Bile duct (tissue), 1 donor: Measurements from ENCODE around the gene YJU2B.

DNA sequence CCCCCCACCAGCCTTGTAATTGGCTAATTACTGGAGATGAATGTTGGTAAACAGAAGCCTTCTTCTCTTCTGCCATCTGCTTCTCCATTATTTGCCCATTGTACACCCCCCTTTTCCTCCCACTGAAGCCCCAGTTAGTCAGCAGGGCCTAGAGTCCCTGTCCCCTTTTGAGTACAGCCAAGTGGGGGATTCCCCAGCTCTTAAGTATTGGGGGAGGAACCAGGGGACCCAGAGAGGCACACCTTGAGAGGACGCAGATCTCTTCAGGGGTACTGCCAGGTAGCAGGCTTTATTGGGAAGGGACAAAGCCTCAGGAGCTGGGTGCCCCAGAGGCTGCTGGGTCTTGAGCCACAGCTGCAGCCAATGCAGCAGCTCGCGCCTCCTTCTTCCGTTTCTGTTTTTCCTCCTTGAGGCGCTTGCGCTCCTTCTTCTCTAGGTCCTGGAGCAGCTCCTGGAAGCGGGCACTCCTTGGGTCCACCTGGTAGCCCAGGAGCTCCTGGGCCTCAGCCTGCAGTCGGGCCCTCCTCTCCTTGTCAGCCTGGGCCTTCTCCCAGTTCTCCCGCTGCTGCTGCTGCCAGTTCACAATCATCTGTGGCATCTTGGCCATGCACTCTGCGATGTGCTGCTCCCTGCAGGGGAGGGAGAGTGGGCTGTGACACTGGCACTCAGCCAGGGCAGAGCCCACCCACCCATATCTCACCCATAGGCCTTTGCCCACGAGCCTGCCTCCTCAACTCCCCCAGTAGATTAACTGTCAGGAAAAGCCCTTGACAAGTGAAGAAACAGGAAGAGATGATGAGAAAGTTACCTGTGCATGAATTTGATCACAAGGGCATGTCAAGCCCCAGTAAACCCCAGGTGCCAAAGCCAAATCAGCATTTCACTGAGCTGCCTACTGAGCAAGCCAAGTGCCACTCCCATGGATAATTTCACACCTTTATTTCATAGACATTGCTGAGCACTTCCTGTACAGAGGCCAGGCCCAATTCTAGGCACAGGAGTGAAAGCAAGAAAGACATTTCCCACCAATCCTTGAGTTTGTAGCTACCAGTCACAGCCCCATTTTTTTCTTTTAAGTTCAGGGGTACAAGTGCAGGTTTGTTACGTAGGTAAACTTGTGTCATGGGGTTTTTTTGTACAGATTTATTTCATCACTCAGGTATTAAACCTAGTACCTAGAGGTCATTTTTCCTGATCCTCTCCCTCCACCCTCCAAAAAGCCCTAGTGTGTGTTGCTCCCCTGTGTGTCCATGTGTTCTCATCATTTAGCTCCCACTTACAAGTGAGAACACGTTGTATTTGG lies 2.7 kb downstream of the GADD45GIP1 start:
- PRO-cap = no peak

GRCh38 chr19:12975035-12975337 lies 5.6 kb downstream of the DAND5 start:
- PRO-cap = no peak

DNA sequence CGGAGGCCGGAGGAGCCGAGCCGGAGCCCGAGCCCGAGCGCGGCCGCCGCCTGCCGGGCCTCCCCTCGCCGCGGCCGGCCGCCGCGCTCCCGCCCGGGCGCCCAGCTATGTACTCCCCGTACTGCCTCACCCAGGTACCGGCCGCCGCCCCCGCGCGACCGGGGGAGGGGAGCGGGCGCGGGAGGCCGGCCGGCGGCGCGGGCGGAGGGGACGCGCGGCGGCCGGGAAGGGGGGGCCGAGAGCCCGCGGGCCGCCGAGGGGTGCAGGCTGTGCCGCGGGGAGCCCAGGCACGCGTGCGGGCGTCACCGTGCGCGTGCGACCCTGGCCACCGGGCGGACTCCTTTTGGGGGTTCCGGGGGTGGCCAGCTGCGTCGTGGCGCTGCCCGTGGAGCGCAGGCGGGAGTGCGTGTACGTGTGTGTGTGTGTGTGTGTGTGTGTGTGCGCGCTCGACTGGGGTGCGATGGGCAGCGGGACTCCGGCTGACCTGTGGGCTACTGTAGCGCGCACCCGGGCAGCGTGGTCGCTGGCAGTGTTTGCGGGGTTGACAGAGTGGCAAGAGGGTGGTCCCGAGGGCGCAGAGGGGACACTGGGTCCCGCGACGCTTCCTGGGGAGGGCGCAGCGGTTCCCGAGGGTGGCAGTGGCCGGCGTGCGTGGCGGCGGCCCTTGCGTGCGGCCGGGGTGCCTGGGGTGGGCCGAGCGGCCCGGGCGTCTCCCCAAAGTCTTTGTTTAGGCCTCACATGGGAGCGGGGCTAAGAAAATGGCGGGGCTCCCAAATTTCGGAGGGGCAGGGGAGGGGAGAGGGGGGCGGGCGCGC lies 663 bp downstream of the NFIX start:
- PRO-cap = bidirectional peak, plus-strand start at position 238 of the sequence, minus-strand start at position 109 of the sequence; bidirectional peak, plus-strand start at position 415 of the sequence, minus-strand start at position 345 of the sequence

GRCh38 chr19:13009418-13009729 lies 14.1 kb downstream of the NFIX start:
- PRO-cap = no peak

DNA sequence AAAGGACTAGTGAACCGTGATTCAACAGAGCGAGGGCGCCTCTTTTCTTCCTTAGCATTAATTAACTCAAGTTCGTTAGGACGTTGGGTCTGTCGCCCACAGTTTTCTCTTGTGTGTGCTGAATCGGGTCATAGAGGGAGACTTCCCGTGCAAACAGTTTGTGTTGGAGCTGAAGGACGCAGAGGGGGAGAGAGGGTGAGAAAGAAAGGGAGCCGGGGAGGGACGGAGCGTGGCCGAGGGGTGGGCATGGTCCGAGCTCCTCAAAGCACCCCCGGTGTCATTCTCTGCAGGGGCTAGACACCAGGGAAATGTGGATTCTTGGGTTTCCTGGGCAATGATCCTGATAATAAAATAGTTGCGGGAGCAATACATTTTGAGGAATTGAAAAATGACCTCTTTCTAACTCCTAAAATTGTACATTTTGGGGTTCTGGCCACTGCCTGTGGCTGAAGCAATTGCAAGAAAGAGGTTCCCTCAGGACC lies 21.7 kb downstream of the NFIX start:
- PRO-cap = no peak

GRCh38 chr19:13053709-13054395 lies 48.8 kb downstream of the LYL1 start:
- PRO-cap = bidirectional peak, plus-strand start at chr19:13054099, minus-strand start at chr19:13053853

GRCh38 chr19:13070442-13071260 lies 32.0 kb downstream of the LYL1 start:
- PRO-cap = no peak

- PRO-cap = no peak
These were observed 7.9 kb downstream of the LYL1 start for GRCh38 chr19:13094679-13095295.

- PRO-cap = bidirectional peak, plus-strand start at chr19:13103309, minus-strand start at chr19:13103166
These were observed 462 bp upstream of the LYL1 start for GRCh38 chr19:13103240-13103399.

GRCh38 chr19:13118661-13119362 lies 748 bp downstream of the NACC1 start:
- PRO-cap = no peak

DNA sequence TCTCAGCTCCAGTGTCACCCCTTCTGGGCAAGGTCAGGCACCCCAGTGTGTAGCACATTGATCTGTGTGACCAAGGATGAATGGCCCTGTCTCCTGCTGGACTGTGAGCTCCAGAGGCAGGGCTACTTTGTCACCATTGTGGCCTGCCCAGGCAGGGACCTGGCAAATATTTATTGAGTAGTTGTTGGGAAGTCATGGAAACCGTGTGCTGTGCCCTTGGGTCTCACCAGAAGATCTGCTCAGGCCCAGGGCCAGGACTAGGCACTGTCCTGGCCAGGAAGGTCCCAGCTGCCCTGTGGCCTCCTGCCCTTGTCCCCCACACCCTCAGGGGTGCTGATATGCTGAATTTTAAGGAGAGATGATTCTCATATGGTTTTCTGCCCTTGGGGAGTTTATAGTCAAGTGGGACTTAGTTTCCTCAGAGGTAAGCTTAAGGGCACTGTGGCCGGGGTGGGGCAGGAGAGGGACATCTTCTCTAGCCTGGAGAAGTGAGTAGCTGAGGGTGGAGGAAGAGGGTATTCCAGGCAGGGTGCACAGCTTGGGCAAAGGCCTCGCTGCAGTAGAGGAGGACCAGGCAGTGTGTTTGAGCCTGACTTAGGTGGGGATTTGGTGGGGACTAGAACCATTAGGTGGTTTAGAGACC lies 10.7 kb downstream of the NACC1 start:
- PRO-cap = no peak

DNA sequence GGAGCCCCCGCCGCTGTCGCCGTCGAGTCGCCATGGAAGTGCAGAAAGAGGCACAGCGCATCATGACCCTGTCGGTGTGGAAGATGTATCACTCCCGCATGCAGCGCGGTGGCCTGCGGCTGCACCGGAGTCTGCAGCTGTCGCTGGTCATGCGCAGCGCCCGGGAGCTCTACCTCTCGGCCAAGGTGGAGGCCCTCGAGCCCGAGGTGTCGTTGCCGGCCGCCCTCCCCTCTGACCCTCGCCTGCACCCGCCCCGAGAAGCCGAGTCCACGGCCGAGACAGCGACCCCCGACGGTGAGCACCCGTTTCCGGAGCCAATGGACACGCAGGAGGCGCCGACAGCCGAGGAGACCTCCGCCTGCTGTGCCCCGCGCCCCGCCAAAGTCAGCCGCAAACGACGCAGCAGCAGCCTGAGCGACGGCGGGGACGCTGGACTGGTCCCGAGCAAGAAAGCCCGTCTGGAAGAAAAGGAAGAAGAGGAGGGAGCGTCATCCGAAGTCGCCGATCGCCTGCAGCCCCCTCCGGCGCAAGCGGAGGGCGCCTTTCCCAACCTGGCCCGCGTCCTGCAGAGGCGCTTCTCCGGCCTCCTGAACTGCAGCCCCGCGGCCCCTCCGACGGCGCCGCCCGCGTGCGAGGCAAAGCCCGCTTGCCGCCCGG lies 3.1 kb downstream of the IER2 start:
- PRO-cap = no peak

DNA sequence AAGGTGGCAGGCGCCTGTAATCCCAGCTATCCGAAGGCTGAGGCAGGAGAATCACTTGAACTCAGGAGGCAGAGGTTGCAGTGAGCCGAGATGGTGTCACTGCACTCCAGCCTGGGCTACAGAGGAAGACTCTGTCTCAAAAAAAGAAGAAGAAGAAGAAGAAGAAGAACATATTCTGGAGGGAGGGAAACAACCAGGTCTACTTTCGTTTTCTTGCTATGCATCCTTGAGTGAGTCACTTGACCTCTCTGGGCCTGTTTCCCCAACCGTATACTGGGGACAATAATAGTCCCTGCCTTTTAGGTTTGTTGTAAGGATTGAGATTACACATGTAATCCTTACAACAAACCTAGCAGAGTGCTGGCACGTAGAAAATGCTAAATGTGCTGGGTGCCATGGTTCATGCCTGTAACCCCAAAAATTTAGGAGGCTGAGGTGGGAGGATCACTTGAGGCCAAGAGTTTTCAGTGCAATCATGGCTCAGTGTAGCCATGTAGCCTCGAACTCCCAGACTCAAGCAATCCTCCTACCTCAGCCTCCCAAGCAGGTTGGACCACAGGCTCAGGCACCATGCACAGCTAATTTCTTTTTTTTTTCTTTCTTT lies 6.7 kb downstream of the IER2 start:
- PRO-cap = no peak

DNA sequence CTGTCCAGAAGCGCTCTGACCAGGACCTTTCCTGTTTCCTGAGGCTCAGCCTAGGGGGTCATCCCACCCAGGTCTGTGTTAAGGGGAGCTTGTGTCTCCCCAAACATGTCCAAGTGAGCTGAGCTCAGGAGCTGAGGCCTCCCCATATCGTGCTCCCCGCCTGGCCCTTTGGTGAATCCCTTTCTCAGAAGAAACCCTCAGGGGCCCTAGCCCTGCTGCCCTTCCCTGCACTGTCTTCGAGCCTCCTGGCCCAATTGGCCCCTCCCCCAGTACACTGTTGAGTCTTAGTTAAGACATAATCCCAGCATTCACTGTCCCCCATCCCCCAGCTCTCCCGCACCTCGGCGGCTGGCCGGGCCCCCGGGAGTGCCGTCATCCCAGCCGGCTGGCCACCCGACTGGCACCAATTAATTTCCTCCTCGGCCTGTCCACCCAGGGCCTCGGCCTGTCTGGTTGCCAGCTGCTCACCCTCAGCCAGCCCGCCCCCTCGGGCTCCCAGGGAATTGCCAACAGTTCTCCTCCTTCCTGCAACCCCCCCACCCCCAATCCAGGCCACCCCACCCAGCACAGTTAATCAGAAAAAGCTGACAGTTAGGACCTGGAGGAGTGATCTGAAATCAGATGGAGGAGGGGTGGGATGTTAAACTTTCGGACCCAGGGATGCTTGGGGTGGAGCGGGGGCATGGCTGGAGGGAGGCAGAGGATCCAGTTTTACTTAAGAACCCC lies 13.6 kb downstream of the IER2 start:
- PRO-cap = bidirectional peak, plus-strand start at position 307 of the sequence, minus-strand start at position 256 of the sequence

DNA sequence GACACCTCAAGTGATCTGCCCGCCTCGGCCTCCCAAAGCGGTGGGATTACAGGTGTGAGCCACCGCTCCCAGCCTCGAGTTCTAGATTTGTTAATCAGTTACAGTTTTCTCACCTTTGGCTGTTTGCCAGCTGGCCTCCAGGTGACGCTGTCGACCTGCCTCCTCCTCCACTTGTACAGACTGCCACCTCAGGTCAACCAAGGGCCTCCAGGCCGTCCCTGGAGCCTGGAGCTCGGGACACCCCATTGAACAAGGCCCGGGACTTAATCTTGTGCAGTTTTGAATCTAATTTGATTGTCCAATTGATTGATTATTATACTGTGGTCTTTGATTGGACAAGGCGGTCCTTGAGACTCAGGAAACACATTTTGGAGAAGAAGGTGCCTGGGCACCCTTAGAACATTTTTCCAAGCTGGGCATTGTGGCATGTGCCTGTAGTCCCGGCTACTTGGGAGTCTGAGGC lies 45.6 kb downstream of the IER2 start:
- PRO-cap = no peak

DNA sequence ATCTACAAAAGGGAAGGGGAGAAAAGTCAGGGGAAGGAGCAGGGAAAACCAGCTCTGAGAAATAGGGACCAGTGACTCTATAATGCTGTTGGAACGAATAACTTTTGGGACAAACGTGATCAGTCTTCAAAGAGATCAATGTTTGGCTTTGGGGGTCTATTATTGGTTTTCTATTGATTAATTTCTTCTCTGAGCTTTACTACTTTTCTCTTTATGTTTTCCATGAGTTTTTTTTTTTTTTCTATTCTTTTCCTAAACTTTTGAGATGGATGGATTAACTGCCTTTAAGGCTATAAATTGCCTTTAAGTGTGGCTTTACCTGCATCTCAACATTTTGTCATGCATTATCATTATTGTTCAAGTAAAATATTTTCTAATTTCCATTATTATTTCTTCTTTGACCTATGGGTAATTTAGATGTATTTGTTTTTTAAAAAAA lies 146.5 kb downstream of the CACNA1A start:
- PRO-cap = no peak

GRCh38 chr19:13621514-13621825 lies 115.2 kb upstream of the CACNA1A start:
- PRO-cap = no peak

DNA sequence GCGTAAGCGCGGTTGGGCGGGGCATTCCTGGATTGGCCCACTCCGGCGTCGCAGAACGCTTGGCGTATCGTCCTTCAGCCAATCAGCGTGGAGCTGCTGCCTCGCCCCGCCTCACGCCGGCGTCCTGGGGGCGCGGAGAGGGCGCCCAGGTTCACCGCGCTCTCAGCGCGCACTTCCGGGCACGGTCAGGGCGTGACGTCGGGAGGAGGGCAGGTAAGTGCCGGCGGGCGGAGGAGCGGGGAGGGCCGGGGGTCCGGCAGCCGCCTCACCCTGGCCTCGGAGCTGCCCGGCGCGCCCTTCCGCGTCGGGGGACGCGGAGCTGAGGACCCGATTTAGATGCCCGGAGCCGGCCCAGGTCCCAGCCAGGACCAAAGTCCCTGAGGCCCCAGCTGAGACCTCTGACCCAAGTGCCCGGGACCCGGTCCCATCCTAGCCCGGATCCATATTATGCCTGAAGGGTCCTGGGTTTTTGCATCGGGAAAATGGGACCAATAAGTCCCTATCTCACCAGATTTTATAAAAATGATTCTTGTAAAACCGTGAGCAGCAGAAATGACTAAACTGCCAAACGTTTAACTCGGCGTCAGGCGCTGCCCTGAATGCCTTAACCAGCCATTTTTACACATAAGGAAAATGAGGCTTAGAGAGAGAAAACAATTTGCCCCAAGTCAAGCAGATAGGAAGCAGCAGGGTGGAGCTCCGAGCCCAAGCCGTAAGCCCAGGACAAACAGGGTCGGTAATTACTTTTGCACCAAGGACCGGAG lies at the start of gene YJU2B:
YJU2B (plus strand) TSS at position 154 of the 764 bp plus-strand sequence.
- PRO-cap = bidirectional peak, plus-strand start at position 114 of the sequence, minus-strand start outside the sequence

- PRO-cap = no peak
These were observed 5.5 kb upstream of the MRI1 start for GRCh38 chr19:13758788-13759314.

- PRO-cap = no peak
These were observed 1.1 kb upstream of the MRI1 start for GRCh38 chr19:13763152-13763679.